Cerebral cortex (tissue), 2 donors: ENCODE measurements around the gene KRTAP10-12.

GRCh38 chr21:44482596-44483159 is 27.4 kb downstream of the LRRC3 start:
- PRO-cap, 2 experiments = no peak in any of the 2 experiments

DNA sequence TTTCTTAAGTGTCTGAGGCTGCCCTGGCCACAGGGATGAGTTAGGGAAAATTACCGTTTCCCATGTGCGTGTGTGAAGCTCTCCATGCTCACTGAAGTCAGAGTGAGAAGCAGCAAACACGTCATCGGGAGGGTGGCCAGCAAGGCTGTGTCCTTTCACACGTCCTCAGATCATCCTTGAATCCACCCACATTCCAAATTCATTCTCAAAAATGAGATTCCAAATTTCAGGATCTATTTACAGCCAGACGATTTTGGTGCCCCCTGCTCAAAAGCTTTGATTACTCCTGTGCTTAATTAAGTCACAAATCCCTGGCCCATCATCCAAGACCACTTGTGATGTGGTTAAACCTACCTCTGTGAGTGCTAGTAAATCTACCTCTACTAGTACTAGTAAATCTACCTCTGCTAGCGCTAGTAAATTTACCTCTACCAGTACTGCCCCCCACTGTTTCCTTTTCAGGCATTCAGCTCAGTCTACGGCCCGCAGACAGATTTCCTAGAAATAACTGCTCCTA is 28.7 kb downstream of the LRRC3 start:
- PRO-cap, 2 experiments = no peak in any of the 2 experiments

DNA sequence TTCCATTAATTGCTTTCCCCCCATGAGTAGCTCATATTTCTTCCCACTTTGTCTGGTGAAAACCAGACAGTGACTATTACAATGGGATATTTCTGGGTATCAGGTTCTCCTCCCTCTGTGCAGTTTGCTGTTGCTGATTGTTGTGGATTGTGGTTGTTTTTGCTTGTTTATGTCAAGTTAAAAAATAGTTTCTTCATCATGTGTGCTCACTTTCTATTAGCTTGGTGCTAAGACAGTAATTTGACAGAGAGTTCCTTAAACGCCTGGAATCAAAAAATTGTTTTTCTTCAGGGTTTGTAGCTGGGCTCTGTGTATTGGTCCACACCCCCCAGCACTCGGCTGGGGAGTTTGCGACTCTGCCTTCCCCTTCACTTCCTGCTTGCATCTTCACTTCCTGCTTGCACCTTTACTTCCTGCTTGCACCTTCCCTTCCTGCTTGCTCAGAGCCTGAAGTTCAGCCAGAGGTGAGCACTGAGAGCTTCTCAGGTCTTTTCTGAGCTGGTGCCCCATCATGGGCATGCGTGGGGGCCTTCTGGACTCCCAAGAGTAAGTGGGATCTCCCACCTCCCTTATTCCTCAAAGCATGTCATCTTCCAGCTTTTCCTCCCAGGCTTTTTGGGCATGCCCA is 3.8 kb downstream of the KRTAP10-2 start:
- PRO-cap, 2 experiments = no peak in any of the 2 experiments

DNA sequence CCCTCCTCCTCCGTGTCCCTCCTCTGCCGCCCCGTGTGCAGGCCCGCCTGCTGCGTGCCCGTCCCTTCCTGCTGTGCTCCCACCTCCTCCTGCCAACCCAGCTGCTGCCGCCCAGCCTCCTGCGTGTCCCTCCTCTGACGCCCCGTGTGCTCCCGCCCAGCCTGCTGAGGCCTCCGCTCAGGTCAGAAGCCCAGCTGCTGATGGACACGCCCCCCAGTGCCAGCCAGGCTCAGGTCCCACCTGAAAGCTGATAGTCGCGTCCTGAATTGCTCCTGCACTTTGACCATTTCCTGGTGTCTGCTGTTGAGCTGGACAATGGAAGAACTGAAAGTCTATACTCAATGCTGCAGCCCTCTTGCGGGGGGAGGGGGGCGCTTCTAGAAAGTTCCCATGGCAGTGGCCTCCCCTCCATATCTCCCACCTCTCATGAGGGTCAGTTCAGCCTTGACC is 1.3 kb downstream of the KRTAP10-4 start:
- PRO-cap, 2 experiments = no peak in any of the 2 experiments

GRCh38 chr21:44697080-44697407 is at the start of gene KRTAP10-12:
Gene KRTAP10-12 (plus strand): TSS chr21:44697172.
- PRO-cap, 2 experiments = no peak in any of the 2 experiments

GRCh38 chr21:44709927-44710529 is 1.3 kb downstream of the TSPEAR start:
- PRO-cap, 2 experiments = no peak in any of the 2 experiments

GRCh38 chr21:44710699-44711417 is 514 bp downstream of the TSPEAR start:
- PRO-cap, 2 experiments = no peak in any of the 2 experiments

GRCh38 chr21:44872451-44873210 is 859 bp downstream of the PTTG1IP start:
- PRO-cap, 2 experiments = peak in 1 of 2 experiments; most common plus-strand start chr21:44872737 (in 1); most common minus-strand start chr21:44872672 (in 1)

- PRO-cap, 2 experiments = no peak in any of the 2 experiments
These were observed 1.9 kb upstream of the PTTG1IP start for GRCh38 chr21:44875266-44875897.

DNA sequence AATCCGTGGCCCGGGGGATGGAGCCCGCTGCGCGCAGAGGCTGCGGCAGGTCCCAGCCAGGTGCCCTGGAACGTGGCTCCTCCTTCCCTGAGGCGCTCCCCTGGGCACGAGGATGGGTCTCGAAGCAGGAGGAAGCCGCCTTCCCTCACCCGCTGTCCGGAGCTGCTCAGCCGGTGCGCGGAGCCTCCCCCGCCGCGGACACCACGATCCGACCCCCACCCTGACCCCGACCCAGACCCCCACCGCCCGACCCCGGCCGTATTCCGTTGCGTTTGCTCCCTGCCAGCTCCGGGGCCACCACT is 8.0 kb upstream of the SLX9 start:
- PRO-cap, 2 experiments = no peak in any of the 2 experiments

- PRO-cap, 2 experiments = no peak in any of the 2 experiments
These were observed 43.8 kb upstream of the ADARB1 start for GRCh38 chr21:45030650-45030975.

DNA sequence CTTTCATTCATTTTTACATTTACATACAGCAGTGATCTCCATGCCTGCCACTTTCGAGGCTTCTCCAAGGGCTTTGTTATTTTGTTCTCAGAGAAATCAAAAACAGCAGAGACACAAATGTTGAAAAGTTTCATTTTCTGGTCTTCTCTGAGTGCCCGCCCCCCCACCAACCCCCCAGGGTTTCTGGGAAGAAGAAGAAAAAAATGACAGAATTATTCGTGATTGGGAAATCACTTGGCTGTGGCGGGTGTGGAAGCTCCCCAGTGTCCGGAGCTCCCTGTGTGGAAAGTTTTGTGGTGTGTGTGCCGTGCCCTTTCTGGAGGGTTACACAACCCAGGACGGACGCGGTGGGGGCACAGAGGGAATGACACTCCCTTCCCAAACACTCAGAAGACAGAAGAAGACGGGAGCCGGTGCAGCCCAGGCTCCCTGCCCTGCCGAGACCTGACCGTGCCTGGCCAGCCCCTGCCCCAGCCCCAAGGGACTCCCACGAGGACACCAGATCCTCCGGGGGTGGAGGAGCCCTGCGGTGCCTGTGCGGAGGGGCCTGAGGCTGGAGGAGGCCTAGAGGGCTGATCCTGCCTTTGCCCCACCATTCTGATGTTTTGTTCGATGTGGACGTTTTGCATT is 33.1 kb upstream of the ADARB1 start:
- PRO-cap, 2 experiments = peak in 1 of 2 experiments; most common plus-strand start position 396 of the sequence (in 1)

- PRO-cap, 2 experiments = no peak in any of the 2 experiments
These were observed 35.7 kb downstream of the ADARB1 start for GRCh38 chr21:45109863-45110787.

DNA sequence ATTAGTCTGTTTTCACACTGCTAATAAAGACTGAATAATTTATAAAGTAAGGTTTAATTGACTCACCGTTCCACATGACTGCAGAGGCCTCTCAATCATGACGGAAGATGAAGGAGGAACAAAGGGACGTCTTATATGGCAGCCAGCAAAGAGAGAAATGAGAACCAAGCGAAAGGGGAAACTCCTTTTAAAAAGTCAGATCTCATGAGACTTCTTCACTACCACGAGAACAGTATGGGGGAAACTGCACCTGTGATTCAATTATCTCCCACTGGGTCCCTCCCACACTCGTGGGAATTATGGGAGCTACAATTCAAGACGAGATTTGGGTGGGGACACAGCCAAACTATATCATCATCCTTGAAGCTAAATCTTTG is 84.7 kb downstream of the ADARB1 start:
- PRO-cap, 2 experiments = no peak in any of the 2 experiments

GRCh38 chr21:45412677-45413244 is 7.8 kb downstream of the COL18A1 start:
- PRO-cap, 2 experiments = no peak in any of the 2 experiments

DNA sequence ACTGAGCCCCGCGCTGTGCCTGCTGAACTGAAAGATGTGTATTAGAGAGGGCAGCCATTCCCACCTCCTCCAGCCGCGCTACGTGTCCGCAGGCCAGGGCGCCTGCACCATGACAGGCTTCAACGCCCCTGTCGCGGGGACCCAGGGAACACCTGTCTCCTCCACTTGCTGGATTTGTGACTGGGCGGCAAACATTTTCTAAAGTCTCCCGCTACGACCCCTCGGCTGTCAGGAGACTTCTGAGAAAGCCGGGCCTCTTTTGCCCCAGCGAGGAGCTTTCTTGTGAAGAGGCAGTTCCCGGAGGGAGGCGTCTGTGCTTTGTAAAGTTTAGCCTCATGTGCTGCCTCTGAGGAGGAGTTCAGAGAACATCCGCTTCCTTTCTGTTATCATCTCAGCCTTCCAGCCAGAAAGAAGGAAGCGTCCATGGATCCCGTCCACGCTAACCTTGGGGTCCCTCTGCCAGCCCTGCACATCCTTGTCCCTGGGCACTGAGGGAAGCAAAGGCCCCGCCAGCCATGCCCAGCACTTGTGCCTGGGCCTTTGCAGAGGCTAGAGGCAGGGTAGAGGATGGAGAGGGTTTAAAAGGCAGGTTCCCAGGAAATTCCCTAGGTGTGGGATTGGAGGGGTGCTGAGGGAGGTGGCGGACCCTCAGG is 8.4 kb downstream of the COL18A1 start:
- PRO-cap, 2 experiments = no peak in any of the 2 experiments

GRCh38 chr21:45430859-45431462 is 26.0 kb downstream of the COL18A1 start:
- PRO-cap, 2 experiments = no peak in any of the 2 experiments

DNA sequence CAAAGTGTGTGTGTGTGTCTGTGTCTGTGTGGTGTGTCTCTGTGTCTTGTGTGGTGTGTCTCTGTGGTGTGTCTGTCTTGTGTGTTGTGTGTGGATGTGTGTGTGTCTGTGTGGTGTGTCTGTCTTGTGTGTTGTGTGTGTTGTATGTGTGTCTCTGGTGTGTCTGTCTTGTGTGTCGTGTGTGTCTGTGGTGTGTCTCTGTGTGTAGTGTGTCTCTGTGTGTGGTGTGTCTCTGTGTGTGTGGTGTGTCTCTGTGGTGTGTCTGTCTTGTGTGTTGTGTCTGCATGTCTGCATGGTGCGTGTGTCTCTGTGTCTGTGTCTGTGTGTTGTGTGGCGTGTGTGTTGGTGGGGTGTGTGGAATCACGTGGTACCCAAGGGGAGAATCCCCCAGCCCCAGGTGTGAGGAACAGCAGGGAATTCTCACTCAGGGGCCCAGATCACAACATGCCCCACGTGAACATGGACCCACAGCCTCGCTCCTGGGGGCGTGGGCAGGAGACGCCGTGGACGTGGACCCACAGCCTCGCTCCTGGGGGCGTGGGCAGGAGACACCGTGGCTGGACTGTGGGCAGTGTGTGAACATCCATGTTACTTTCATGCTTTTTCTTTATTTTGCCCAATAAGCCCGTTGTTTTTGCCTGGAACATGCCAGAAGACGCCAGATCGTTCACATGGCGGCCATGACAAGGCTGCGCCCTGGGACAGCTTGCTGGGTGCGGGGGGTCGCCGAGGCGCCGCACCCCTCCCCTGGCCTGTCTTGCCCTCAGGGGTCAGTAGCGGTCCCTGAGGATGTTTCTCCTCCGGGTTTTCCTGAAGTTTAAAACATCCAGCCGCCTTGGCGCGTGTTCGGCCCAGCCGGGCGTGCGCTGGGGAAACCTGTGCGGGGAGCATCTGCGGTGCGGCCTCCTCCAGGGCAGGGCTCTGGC is 67.7 kb downstream of the SLC19A1 start:
- PRO-cap, 2 experiments = no peak in any of the 2 experiments

DNA sequence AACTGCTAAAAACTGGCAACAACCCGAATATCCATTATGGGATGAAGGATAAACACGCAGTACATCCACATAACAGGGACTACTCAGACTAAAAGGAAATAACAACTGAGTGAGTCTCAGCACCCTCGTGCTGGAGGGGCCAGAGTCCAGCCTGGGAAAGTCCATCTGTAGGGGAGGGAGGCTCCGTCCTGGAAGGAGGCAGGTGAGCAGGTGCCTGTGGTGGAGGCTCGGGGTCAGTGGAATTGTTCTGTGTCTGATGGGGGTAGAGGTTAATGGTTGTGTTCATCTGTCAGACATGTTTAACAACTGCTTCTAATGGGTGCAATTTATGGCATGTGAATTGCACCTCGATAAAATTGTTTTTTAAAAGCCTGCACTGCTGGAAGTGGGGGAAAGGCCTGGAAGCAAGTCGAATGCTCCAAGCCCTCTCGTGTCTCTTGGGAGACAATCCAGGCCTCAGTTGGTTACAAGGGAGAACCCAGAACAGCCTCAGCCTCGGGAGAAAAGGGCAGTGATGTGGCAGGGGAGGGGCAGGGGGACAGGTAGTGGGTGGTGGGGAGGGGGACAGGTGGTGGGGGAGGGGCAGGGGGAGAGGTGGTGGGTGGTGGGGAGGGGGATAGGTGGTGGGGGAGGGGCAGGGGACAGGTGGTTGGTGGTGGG is 7.0 kb upstream of the SLC19A1 start:
- PRO-cap, 2 experiments = no peak in any of the 2 experiments

- PRO-cap, 2 experiments = peak in 1 of 2 experiments; most common plus-strand start chr21:45551045 (in 1)
These were observed 8.3 kb upstream of the SLC19A1 start for GRCh38 chr21:45550061-45551340.